Measurements from ENCODE around the genes TBX18, SMIM8, SPACA1, SRSF12 and LYRM2.

DNA sequence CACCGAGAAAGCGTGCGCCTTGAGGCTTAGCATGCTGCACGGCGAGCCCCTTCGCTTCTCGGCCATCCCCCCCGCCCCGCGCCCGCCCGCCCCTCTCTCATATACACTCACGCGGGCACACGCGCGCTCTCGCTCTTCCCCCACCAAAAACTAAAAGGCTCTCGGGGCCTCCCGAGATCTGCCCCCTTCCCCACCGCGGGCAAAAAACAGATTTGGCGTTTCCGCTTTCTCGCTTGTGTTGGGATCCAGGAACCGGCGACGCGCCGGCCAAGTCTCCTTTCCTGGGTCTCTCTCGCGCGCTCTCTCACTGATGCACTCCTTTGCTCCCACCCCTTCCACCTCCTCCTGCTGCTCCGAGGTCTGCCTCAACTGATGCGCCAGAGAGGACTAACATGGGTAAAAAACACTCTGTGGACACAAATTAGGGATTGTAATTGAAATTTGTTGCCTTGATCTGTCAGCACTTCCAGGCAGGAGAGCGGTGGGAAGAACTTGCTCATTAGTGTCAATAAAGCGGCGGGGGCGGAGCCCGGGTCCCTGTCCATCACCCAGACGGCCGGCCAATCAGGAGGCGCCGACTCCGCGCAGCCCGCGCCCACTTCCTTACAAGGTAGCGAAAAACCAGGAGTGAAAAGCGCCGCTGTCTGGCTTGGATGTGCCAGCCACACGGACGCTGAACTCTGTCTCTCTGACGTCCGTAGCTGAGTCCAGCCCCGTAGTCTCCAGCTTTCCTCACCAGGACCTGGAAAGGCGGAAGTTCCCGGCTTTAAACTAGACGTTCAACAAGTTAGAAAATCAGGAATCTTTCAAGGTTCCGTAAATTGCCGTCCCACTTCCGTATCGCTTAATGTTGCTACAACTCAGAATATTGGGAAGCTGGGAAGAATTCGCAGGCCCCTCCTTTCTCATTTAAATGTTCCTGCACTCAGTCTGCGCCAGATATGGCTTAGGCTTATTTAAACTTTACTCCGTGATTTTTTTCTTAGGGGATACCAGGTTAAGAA is at the start of gene TBX18:
Gene TBX18 (minus strand): TSS at position 483 of the 1,004 bp plus-strand sequence.
- PRO-cap: no peak

GRCh38 chr6:84791199-84791780 is 26.9 kb upstream of the TBX18 start:
- PRO-cap: no peak

DNA sequence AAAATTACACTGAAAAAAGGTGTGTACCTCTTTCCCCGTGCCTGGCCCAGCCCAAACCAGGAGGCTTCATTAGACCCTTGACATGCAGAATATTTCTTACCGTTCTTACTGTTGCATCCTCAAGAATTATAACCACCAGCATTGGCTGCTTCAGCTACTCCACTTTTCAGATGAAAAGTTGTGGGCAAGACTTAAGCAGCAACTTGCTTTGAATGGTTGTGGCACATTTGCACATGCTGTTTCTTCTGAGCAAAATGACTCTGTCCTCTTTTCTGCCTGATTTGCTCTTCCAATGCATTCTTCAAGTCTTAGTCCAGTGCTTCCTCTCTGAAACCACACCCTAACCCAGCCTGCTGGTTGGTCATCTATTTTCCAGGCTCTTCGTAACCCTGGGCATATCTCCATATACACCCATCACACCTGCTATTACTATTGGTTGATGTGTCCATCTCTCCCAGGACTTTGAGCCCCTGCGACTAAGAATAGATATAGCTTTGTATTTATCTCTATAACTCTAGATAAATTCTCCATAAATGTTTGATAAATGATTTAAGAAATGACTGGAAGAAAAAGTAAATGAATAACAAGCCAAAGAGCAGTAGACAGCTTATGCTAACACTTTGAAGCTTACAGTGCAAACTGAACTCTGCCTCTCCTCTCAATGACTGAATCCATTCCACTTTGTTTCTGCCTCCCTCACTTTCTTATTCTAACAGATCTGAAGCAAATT is 59.8 kb upstream of the NT5E start:
- PRO-cap: unidirectional peak, minus-strand start at position 256 of the sequence; unidirectional peak, minus-strand start at position 283 of the sequence

GRCh38 chr6:85575120-85575584 is 18.5 kb downstream of the SNX14 start:
- PRO-cap: no peak

DNA sequence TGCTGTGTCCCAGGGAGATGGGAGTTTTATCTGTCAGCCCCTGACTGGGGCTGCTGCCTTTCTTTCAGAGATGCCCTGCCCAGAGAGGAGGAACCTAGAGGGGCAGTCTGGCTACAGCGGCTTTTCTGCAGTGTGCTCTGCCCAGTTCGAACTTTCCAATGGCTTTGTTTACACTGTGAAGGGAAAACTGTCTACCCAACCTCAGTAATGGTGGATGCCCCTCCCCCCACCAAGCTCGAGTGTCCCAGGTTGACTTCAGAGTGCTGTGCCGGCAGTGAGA is 630.9 kb upstream of the HTR1E start:
- PRO-cap: no peak

DNA sequence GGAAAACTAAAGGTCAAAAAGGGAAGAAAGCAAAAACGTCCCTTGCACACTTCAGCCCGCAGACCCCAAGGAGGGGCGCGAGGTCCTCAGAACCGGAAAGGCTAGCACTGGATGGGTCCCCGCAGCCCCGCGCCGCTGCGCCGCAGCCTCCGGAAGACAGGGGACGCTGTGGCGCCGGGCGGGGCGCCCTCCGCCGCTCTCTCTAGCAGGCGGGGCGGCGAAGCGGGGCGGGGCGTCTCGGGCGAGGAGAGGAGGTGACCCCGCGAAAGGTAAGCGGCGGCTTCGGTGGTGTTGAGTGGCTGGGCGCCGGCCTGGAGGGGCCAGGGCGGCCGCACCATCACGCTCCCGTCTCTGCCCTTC is at the start of gene SMIM8:
Gene SMIM8 (plus strand): TSS at position 225 of the 360 bp plus-strand sequence.
- PRO-cap: unidirectional peak, plus-strand start at position 279 of the sequence

- PRO-cap: unidirectional peak, minus-strand start at chr6:87719083
Measured at GRCh38 chr6:87718291-87719618, 16.7 kb upstream of the AKIRIN2 start.

DNA sequence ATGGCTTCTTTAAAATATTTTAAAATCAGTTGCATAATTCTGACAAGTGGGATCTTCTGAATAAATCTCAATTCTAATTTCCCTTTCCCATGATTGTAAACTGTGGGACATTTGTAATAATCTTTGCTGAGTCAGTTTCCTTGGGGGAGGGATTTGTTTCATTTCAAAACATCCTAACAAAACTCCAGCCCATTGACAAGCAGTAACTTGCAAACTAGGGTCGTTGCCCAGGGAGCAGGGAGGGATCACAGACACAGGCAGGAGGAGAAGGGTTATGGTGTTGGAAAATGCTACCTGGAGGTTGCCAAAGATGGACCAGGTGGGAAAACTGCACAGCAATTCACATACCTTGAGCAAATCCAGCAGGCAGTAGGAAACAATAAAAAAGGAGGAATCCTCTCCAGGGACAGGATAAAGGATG is 87.1 kb upstream of the AKIRIN2 start:
- PRO-cap: no peak

GRCh38 chr6:88047296-88047978 is at the start of gene SPACA1:
TSS of gene SPACA1 (plus strand) at chr6:88047841.
- PRO-cap: no peak

GRCh38 chr6:88527254-88527638 is 361.1 kb upstream of the CNR1 start:
- PRO-cap: no peak

GRCh38 chr6:88864965-88865411 is 98.4 kb downstream of the RNGTT start:
- PRO-cap: no peak

DNA sequence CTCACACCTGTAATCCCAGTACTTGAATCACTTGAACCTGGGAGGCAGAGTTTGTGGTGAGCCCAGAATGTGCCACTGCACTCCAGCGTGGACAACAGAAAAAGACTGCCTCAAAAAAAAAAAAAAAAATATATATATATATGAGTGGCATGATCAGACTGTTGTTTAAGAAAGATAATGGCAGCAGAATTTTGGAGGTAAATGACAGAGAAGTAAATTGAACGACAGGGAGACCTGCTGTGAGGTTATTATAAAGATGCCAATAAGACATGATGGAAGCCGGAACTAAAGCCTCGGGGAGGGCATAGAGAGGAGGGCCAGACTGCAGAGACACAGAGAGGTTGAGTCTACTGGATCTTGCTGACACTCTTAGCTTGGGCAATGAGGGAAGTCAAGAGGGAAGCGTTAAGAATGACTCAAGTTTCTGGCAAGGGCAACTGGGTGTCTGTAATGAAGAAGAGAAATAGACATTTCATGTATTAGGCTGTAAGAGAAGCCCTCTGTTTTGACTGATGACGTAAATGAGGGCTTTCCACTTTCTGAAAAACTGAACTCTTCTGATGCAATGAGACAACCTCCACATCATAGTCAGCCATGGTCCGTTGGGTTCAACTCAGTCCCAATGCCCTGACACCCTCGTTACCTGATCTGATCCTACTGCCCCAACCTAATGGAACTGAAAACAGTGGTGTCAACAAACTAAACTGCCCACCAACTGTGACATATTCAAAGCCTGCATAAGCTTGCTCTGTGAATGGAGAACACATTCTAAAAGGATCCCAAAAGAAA is 46.0 kb upstream of the PNRC1 start:
- PRO-cap: no peak

DNA sequence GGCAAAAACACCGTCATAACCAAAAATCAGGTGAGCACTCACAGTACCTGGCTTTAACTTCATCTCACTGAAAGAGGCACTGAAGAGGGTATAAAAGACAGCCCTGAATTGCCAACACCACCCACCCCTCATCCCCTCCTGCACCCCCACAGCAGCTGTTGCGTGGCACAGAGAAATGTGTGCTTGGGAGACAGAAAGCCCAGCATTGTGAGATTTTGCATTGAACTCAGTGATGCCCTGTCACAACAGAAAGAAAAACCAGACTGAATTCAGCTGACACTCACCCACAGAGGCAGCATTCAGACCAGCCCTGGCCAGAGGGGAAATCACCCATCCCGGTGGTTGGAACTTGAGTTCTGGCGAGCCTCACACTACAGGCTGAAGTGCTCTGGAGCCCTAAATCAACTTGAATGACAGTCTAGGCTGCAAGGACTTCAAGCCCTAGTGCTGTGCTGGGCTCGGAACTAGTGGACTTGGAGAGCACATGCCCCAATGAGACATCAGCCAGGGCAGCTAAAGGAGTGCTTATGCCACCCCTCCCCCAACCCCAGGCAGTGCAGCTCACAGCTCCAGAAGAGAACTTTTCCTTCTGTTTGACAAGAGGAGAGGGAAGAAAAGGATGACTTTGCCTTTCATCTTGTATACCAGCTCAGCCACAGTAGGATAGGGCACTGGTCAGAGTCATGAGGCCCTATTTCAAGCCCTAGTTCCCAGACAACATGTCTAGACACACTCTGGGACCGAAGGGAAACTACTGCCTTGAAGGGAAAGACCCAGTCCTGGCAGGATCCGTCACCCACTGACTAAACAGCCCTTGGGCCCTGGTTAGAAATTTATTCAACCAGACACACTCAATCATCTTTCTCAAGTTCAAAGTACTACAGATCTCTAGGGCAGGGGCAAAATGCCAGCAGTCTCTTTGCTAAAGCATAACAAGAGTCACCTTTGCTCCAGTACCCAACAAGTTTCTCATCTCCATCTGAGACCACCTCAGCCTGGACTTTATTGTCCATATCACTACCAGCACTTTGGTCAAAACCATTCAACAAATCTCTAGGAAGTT is 43.3 kb upstream of the PNRC1 start:
- PRO-cap: unidirectional peak, minus-strand start at position 412 of the sequence; unidirectional peak, minus-strand start at position 805 of the sequence

DNA sequence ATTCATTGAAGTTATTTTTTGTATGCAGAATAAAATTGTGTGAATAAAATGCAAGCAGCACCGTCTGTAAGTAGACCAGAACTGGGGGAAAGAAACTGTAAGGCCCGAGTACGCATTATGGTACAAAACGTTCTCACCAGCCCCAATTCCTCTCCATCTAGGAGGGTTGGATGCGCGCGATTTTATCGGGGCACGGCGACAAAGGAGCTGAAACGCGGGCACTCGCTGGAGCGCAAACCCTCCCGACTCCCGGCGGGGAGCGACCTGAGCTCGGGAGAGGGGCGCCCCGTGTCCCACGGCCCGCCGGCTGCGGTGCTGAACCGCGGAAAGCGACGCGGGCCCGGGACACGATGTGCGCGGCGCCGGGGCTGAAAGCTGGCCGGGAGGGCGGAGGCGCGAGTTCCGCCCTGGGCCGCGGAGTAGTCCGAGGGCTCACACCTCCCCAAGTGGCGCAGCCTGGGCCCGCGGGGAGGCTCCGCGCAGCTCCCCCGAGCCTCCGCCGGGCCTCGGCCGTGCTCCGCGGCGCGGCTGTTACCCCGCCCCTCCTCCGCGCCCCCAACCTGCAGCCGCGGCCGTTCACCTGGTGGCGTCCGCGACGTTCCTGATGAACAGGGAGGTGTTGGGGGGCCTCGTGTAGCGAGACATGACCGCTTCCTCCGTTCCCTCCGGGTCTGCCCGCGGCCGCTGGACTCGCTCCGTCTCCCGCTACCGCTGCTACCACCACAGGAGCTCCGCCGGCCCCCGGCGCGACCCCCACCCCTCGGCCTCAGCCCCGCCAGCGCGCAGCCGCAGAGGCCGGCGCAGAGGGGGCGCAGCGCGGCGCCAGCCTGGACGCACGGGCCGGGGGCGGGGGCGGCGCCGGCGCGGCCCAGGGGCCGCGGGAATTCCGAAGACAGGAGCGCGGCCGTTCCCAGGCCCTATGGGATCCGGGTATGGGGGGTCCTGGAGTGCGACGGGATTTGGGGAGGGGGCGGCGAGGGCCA is at the start of gene SRSF12:
Gene SRSF12 (minus strand): TSS at position 829 of the 983 bp plus-strand sequence.
- PRO-cap: no peak

DNA sequence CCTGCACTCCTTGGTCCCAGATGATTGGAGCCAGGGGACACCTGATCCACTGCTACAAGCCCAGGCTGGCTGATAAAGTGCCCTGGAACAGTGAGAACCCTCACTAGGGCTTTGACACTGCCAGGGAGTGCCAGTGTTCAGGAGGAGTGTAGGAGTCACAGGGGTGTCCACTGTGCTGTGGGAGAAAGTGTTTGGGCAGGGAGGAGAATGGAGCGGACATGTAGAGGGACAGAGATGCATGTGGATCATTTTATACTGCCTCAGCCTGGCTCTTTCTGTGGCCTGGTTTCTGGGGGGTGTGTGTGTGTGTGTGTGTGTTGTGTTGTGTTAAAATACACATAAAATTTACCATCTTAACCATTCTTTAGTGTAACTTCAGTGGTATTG is 30.3 kb downstream of the GABRR1 start:
- PRO-cap: no peak

DNA sequence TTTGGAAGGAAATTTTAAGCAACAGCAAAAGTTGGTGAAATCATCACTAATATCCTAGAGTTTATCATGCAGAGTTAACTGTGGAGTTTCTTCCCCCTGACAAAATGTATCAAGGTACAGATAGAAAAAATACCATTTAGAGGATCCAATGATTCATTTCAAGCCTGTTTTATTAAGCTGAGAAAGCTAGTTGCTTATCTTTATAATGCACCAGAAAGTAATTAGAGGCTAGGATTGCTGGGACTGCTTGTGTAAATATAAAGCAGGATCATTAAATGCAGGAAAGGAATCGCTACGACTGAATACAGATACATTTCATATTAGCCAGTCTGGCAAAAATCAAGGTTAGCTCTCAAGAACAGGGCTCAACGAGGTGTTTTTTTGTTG is 916 bp downstream of the UBE2J1 start:
- PRO-cap: unidirectional peak, plus-strand start at position 285 of the sequence

DNA sequence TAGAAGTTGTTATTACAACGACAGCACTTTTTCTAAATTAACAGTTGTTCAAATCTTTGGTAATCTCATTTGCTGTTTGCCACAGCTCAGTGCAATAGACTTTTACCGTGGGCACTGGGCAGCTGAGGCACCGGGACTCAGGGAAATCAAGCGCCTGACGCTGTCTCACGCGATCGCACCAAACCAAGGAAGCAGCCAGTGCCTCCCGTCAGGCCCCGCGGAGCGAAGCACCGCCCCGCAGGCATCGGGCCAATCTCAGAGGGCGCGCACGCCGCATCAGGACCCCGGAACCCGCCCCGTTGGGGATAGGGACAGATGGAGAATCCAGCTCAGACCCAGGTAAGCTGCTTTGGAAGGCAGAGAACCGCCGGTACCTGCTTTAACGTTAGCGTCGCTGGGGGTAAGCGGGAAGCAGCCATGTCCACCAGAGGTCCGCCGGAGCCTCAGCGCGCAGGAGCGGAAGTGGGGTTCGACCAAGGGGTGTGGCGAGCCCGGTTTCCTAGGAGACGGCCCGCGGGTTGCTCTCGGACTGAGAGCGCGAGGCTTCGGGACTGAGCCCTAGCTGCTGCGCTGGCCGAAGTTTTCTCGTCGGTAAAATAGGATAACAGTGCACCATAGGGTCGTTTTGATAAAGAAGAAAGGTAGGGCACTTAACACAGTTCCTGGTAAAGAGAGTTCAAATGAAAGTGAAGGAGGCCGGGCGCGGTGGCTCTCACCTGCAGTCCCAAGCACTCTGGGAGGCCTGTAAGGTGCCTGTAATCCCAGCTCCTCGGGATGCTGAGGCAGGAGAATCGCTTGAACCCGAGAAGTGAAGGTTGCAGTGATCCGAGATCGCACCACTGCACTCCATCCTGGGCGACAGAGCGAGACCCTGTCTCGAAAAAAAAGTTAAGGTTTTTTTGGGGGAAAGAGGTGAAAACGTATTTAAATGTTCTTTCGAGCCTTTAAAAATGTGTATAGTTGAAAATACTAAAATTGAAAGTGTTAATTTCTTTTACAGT is at the start of gene LYRM2:
Gene LYRM2 (minus strand): TSS at position 450 of the 1,001 bp plus-strand sequence.
- PRO-cap: bidirectional peak, plus-strand start at position 532 of the sequence, minus-strand start at position 434 of the sequence

DNA sequence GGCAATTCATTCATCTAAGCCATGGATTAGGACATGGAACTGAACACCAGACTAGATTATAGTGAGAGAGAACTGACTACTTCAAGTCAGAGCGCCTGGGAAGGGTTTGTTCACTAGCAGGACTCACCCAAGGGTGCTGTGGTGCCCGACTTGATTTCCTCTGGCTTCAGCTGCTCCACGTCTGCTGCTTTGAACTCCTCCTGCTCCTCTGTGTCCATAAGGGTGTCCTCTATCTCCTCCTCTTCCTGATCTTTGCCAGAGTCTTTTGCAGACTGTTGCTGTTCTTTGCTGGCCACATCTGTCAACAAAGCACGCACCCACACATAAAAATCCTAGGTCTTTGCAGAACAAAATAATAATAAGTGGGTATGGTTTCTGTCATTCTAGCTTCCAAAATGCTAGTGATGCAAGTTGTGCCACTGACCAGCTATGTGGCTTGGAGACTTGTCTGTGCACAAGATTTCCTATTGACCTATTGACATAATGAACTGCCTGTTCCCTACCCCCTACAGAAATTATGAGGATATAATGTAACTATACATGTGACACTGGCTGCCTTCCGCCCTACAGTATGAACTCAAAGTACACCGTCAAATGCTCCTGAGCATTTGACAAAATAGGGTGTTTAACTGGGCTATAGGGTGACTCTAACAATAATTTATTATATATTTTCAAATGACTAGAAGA is 15.6 kb upstream of the LYRM2 start:
- PRO-cap: no peak

DNA sequence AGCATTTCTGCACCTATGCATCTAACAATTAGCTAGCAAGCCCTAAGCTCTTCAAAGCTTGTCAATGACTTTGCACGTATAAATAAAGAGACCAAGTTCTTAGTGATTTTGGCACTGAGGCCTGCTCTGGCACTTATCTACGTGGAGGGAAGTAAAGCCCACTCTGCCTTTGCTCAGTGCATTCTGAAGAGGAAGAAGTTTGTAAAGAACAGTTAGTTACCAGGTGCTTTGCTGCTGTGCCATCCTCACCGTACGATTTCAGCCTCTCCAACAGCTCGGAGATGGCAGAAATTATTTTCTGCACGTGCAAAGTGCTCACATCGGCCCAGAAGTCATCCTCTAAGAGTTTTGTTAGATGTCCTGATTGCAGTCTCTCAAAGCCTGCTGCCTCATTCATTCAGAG is 33.4 kb upstream of the LYRM2 start:
- PRO-cap: no peak

- PRO-cap: no peak
Measured at GRCh38 chr6:89834823-89835513, 15.4 kb upstream of the MDN1 start.